Fibroblast of villous mesenchyme (primary cell): ENCODE measurements around the genes MOV10, CSDE1 and SYCP1.

DNA sequence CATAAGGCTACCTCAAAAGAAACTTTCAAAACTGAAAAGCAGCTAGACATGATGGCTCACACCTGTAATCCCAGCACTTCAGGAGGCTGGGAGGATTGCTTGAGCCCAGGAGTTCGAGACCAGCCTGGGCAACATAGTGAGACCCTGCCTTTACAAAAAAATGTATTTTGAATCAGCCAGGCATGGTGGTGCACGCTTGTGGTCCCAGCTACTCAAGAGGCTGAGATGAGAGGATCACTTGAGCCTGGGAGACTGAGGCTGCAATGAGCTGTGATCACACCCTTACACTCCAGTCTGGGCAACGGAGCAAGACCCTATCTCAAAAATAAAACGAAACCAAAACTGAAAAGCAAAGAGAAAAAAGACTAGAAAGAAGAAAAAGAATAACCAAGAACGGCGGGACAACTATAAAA is 15.5 kb upstream of the WNT2B start:
- CAGE, long polyA plus RNA: no peak

DNA sequence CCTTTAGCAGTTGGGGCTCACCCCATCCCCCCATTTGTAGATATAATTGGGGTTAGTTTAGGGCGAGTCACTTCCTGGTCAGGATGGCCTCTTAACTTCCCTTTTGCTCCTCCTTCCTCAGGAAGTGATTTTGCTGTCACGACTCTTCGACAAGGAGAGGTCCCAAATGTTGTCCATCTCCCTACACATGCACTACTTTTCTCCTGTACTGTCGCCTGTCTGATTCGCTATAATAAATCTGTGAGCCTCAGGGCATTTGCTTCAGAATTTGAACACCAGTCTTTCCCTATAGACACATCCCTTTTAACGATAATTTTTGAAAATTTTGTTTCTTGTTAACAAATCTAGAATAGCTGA is 586 bp downstream of the CAPZA1 start:
- CAGE, long polyA plus RNA: no peak

DNA sequence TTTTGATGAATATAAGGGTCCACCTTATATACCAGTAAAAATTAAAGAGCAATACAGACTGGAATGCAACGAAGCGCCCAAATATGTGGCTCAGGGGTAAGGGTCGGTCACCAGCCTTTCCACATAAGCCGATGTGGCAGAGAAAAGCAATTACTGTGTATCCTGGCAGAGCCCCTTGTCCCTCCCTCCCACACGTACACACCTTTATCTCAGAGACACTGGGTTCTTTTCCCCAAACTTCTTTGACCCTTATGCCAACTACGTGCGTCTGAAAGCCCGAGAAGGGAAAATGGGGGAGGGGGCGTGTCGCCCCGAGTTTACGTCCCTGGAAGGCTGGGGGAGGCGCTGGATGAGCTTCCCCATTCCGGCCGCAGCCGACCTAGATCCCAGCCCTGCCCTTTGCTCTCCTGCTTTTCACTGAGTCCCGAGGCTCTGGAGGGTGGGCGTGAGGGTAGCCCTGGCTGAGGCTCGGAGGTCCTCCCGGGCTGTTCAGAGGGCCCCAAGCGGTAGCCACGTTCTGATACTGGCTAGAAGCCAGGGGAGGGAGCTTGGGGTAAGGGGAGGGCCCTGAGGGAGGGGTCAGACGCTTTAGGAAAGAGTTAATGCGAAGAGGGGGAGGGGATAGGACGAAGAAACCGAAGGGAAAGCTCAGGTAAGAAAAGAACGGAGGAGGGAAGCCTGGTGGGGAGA is at the start of gene MOV10:
TSS of gene MOV10 (plus strand) at position 582 of the 690 bp plus-strand sequence.
- CAGE, long polyA plus RNA: no peak

GRCh38 chr1:112674768-112675823 is 637 bp downstream of the MOV10 start:
- CAGE, long polyA plus RNA: no peak

DNA sequence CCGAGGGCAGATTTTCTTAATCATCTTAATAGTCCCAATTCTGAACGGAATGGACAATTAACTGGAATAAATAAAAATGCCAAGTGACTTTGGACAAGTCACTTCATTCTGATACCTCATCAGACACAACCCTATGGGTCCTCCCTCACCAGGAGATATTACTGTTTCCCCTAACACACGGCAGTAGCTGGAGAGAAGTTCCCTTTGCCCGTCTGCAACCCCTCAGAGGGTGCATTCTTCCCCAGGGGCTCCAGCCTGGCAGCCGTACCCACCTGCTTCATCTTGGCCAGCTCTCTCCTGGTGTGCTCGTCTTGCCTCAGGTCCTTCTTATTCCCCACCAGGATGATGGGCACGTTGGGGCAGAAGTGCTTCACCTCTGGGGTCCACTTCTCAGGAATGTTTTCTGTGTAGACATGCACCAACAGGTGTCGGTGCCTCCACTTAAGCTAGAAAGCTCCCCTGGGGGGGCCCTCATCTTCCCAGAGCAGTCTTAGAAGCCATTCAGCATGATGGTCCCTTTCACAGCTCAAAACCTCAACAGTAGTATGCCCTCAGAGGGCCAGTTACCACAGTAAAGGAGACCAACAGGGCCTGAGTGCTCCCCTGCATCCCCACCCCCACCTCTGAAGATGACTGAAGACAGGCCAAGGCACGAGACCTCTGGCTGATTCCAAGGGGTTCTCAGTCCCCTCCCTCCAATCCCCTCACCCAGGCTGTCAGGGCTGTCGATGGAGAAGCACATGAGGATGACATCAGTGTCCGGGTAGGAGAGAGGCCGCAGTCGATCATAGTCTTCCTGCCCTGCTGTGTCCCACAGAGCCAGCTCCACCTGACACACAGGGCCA is 4.4 kb downstream of the RHOC start:
- CAGE, long polyA plus RNA: no peak

DNA sequence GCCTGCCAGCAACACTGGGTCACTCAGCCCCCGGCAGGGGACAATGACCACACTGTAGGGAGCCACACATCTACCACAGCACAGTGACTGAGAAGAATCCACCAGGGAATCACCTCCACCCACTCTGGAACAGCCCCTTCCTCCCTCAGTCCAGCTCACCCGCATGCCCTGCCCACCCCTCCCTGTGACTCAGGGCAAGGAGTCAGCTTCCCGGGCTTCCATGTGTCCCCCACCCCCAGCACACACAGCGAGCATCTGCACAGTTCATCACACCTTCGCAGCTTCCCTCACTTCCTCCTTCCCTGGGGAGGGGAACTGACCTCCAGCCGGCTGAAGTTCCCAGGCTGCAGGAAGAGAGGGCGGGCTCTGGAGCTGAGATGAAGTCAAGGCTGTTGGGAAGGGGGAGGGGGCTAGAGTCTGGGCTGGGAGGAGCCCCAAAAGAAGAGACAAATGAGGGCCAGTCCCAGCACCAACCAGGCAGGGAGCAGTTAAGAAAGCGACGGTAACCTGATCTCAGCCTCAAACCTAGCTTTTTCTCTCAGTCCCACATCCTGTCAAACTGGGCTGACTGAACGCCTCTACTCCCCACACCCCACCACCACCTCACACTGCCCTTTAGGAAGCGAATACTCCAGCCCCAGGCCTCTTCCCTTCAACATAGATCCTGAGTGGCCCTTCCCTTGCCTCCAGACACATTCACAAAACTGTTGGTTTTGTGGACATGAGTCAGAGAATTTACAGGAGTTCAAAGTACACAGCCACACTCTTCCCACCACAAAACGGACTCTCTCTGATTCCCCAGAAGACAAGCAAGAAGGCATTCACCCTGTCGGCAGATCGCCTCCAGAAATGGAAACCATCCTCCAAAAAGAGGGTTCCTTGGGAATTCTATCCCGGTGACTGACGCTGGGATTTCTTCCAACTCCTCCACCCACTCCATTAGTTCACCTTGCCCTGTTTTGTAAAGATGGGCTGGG is 1.9 kb downstream of the RHOC start:
- CAGE, long polyA plus RNA: no peak

GRCh38 chr1:113405274-113406012 is 15.1 kb downstream of the MAGI3 start:
- CAGE, long polyA plus RNA: no peak

- CAGE, long polyA plus RNA: no peak
Observed at GRCh38 chr1:113420328-113420981, 30.1 kb downstream of the MAGI3 start.

DNA sequence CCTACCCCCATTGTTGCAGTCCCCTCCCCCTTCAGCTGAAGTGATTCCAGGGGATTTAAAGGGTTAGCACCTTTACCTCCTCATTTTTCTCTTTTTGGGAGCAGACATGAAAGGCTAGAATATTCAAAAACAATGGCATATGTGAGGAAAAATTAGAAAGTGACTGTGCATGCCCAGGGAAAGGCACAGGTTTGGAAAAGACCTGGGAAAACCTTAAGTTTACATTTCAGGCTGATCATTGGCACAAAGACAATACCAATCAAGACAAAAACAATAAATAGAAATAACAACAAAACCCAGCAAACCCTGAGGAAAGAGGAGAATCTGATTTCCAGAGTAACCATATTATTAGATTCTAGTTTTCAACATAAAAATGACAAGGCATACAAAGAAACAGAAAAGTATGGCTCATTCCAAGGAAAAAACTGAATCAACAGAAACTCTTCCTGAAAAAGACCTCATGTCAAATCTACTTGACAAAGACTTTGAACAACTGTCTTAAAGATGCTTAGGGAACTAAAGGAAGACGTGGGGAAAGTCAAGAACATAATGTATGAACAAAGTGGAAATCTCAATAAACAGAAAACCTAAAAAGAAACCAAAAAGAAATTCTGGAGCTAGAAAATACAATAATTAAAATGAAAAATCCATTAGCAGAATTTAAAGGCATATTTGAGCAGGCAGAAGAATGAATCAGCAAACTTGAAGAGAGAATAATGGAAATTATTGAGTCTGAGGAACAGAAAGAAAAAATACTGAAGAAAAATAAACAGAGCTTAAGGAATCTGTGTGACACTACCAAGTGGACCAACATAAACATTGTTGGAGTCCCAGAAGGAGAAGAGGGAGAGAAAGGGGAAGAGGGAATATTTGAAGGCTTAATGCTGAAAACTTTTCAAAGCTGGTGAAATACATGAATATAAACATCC is 54.3 kb downstream of the MAGI3 start:
- CAGE, long polyA plus RNA: no peak

GRCh38 chr1:113488575-113489465 is 98.5 kb downstream of the MAGI3 start:
- CAGE, long polyA plus RNA: no peak

DNA sequence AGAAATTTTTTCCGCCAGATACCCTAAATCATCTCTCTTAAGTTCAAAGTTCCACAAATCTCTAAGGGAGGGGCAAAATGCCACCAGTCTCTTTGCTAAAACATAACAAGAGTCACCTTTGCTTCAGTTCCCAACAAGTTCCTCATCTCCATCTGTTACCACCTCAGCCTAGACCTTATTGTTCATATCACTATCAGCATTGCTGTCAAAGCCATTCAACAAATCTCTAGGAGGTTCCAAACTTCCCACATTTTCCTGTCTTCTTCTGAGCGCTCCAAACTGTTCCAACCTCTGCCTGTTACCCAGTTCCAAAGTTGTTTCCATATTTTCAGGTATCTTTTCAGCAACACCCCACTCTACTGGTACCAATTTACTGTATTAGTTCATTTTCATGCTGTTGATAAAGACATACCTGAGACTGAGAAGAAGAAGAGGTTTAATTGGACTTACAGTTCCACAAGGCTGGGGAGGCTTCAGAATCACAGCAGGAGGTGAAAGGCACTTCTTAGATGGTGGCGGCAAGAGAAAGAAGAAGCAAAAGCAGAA is 39.8 kb downstream of the PHTF1 start:
- CAGE, long polyA plus RNA: no peak

DNA sequence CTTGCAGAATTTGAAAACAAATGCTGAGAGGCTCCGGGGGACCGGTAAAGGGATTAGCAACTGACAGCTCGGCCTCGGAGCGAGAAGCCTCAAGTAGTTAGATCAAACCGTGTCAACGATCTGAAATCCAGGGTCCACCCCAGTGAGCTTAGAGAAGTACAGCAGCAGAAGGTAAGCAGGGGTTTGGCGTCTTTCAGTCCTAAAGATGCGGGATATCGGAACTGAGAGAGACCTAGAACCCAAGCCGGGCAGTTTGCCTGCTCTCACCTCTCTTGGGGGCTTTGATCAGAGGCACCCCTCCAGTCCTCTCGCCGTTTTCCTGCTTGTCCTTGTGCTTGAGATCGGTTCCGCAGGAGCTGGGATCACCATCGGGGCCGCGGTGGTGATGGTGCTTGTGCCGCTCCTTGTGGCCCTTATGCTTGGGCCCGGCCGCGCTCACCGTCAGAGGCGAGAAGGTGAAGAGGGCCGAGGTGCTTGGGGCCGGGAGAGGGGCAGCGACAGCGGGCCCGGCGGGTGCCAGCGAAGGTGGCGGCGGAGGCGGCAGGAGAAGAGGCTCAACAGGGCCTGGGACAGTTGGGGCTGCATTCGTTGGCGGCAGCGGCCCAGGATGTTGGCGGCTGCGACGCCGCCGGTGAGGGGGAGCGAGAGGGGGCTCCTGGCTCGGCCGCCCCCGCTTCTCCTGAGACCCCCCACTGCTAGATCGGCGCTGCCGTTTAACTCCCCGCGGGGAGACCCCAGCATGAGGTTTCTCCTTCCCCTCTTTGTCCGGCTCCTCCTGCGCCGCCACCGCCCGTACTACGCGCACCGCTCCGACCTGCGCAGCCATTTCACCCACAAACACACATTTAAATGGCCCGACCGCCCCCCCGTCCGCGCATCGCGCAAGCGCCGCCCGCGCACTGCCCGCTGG is 578 bp downstream of the RSBN1 start:
- CAGE, long polyA plus RNA: no peak

GRCh38 chr1:113947171-113947852 is 18.2 kb downstream of the HIPK1 start:
- CAGE, long polyA plus RNA: no peak

DNA sequence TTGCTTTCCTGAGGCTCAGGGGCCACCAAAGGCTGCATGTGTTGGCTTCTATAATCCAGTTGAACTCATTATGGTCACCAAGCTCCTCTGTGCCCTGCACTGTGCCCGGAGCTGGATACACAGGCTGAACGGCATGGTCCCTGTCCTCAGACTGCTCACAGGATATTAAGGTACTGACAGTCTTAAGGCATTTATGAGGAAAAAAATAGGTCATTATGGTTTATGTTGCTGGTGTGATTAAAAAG is 117.1 kb upstream of the SYT6 start:
- CAGE, long polyA plus RNA: no peak

DNA sequence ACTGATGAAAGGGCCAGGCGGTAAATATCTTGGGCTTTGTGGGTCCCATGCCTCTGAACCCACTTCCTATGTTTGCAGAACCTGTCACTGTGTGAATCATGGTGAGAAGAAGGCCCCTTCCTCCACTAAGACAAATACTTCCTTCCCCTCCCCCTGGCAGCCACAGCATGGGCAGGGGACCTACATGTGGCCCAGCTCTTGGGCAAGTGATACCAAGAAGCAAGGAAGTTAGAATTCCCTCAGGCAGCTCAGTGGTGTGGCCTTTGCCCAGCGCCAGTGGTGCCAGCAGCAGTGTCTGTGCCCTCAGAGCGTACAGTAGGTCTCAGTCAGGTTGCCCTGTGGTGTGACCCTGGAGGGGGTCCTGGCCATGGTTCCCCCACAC is 168.6 kb downstream of the TRIM33 start:
- CAGE, long polyA plus RNA: no peak

- CAGE, long polyA plus RNA: no peak
Observed at GRCh38 chr1:114482627-114482990, 28.4 kb downstream of the TRIM33 start.

DNA sequence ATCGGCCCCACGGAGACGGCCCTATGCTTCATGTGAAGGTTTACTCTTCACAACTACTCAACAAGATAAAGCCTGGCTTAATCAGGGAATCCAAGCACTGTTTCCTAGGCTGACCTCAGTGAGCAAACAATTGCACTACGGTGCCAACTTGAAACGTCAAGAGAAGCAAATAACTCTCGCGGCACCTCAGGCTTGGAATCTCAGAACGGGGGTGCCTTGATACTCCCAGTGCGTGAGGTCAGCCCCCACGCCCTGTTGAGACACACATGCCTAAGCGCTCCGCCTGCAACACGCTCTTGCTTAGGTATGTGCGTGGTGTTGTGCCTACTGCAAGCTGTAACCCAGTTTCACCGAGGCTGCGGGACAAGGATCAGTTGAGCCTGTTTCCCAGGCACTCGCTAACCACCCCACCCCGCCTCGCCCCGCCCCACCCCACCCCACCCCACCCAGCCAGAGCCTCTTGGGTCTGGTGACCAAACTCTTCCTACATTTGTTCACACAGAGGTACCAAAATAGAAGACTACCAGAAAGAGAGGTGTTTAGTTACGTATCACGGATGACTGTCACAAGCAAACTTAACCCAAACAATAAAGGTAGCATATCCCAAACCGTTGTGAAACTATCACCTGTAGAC is 615 bp upstream of the DENND2C start:
- CAGE, long polyA plus RNA: no peak

- CAGE, long polyA plus RNA: no peak
Observed at GRCh38 chr1:114724824-114725476, 8.4 kb upstream of the NRAS start.

- CAGE, long polyA plus RNA: start-site peak on the minus strand at chr1:114757964-114758003, 206 and 1,110 reads in 2 replicates
Observed at GRCh38 chr1:114757833-114758458, at the start of gene CSDE1. Gene CSDE1 (minus strand): TSS chr1:114757984.

- CAGE, long polyA plus RNA: no peak
Observed at GRCh38 chr1:114854641-114855007, at the start of gene SYCP1. Gene SYCP1 (plus strand): TSS chr1:114854863.